Cytotoxic T cell (primary cell): ENCODE measurements around the genes RPS6KA5, PPP4R3A and CATSPERB.

GRCh38 chr14:90626584-90627004 lies 189.6 kb downstream of the TTC7B start:
- PRO-cap, 2 experiments: no peak in any of the 2 experiments

GRCh38 chr14:90628698-90629065 lies 187.5 kb downstream of the TTC7B start:
- PRO-cap, 2 experiments: no peak in any of the 2 experiments

DNA sequence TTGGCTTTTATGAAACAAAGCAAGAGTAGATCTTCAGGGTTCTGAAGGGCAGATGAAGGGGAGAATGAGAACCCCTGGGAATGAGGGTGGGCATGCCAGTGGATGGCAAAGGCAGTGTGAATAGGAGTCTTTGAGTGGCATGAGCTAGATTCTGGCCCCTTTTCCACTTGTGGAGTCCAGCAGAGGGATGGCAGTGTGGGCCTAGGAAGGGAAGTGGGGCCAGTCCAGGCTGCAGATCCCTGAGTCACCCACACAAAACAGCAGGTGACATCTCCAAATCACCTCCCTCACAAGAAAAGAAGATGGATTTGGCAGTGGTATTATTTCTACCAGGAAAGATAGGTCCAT lies 151.4 kb downstream of the TTC7B start:
- PRO-cap, 2 experiments: no peak in any of the 2 experiments

DNA sequence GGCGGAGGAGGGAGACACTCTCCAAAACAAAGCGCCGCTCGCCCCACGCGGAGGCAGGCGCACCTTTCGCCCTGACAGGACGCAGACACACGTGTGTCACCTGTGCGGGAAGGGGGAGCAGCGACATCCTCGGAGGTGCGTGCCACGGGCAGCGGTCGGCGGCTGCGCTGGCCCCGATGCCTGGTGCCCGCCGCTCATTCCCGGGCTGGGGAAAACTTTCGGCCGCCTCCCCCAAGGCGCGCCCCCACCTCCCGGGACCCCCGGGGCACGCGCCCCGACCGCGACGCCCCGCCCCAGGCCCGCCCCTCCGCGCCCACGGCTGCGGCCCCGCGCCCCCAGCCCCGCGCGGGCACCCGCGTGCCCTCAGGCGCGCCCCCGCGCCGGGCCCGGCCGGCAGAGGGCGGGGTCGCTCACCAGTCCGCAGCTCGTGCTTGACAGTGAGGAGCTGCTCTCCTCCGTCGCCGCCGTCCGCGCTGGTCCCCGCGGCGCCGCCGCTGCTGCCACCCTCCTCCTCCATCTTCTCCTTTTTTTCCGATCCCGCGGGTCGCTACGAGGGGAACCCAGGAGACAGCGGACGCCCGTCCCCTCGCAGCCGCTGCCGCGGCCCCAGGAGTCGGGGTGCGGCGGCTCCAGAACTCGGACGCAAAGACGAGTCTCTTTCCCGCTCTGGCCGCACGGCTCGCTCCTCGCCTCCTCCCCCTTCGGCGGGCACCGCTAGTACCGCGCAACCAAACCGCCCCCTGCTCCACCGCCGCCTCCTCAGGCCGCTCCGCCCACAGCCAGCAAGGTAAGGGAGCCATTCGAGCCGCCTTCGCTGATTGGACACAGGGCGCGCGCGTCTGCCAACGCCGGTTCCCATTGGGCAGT lies at the start of gene RPS6KA5:
TSS of gene RPS6KA5 (minus strand) at position 724 of the 867 bp plus-strand sequence.
- PRO-cap, 2 experiments: peak in 2 of 2 experiments; most common plus-strand start position 126 of the sequence (in 2); most common minus-strand start position 520 of the sequence (in 2)

DNA sequence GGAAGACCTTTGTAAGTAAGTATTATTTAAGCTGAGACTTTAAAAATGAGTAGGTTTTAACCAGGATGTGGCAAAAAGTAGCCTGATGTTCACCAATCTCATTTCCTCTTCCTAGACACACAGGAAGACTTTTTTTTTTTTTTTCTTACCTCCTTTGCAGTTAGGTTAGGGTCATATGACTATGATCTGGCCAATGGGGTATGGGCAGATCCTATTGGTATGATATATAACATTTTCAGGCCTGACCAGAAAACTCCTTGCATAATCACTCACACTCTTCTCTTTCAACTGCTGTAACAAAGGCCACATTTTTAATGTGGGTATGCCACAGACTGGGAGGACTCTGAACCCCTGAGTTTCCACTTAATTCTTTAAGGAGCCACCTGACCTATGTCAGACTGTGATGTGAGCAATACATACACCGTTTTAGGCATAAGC lies 2.7 kb upstream of the RPS6KA5 start:
- PRO-cap, 2 experiments: no peak in any of the 2 experiments

GRCh38 chr14:91107686-91108248 lies 6.1 kb upstream of the DGLUCY start:
- PRO-cap, 2 experiments: no peak in any of the 2 experiments

DNA sequence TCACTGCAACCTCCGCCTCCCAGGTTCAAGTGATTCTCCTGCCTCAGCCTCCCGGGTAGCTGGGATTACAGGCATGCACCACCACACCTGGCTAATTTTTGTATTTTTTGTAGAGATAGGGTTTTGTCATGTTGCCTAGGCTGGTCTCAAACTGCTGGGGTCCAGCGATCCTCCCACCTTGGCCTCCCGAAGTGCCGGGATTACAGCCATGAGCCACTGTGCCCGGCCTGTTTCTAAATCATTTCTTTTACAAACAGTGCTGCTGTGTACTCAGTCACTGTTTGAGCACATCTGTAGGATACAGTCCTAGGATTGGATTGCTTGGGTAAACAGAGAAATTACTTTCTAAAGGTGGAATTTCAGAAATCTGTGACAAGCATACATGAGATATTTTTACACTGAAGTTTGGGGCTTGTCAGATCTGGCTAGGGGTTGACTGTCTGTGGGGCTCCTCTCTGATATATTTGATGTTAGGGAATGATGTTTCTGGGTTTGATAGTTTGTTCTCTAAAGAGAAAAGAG lies 42.4 kb downstream of the DGLUCY start:
- PRO-cap, 2 experiments: no peak in any of the 2 experiments

DNA sequence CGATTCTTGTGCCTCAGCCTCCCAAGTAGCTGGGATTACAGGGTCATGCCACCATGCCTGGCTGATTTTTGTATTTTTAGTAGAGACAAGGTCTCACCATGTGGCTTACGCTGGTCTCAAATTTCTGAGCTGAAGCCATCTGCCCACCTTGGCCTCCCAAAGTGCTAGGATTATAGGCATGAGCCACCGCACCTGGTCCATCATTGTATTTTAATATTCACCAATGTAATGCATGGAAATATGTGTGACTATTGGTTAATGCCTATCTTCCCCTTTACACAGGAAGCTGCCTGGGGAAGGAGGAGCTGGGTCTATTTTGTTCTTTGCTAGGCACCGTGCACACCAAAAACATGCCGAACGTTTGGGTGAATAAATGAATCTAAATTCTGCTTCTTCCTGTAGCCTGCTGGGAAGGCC lies 5.2 kb upstream of the GPR68 start:
- PRO-cap, 2 experiments: peak in 2 of 2 experiments; most common plus-strand start position 345 of the sequence (in 2); most common minus-strand start position 217 of the sequence (in 1)

GRCh38 chr14:91308273-91308766 lies 63.8 kb upstream of the GPR68 start:
- PRO-cap, 2 experiments: no peak in any of the 2 experiments

- PRO-cap, 2 experiments: peak in 2 of 2 experiments; most common plus-strand start chr14:91316191 (in 1); most common minus-strand start chr14:91315836 (in 1)
These were observed 71.4 kb upstream of the GPR68 start for GRCh38 chr14:91315611-91316611.

GRCh38 chr14:91323575-91324616 lies 79.4 kb upstream of the GPR68 start:
- PRO-cap, 2 experiments: peak in 1 of 2 experiments; most common plus-strand start chr14:91323837 (in 1); most common minus-strand start chr14:91323858 (in 1)

DNA sequence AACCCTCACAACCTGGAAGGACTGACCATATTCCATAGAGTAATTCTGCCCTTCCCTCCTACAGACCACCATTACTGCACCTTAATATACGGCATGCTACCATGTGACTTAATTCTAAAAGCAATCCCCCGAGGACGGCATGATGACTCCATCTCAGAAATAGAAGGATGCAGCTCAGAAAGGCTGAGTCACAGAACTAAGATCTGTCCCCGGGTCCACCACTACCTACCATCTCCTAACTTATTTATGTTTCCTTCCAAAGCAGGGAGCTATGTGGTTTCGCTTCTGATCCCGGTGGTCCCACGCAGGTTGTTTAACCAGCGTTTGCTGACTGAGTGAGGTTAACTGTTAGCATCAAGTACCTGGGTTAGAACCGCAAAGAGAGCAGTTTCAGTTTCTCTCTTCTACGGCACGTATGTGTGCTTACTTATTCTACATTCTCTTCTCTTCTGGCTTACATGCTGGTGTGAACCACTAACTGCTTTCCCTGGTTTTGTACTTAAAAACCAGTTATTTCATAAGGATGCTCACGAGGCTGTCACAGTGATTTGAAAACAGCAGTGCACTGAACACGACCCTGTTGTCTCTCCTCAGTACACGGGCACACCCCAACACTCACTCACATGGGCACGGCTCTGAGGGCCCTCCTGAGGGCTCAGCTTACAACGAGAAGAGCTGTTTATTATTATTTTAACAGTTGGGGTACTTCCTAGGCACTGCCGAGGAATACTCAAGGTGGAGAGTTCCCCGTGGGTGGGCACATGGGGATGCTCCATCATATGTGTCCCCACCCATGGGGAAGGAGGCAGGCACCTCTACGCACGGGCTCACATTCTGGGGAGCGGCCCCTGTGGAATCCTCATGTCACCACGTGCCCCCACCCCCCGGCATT lies 66.6 kb downstream of the CCDC88C start:
- PRO-cap, 2 experiments: peak in 2 of 2 experiments; most common plus-strand start position 546 of the sequence (in 2); most common minus-strand start position 315 of the sequence (in 2)

DNA sequence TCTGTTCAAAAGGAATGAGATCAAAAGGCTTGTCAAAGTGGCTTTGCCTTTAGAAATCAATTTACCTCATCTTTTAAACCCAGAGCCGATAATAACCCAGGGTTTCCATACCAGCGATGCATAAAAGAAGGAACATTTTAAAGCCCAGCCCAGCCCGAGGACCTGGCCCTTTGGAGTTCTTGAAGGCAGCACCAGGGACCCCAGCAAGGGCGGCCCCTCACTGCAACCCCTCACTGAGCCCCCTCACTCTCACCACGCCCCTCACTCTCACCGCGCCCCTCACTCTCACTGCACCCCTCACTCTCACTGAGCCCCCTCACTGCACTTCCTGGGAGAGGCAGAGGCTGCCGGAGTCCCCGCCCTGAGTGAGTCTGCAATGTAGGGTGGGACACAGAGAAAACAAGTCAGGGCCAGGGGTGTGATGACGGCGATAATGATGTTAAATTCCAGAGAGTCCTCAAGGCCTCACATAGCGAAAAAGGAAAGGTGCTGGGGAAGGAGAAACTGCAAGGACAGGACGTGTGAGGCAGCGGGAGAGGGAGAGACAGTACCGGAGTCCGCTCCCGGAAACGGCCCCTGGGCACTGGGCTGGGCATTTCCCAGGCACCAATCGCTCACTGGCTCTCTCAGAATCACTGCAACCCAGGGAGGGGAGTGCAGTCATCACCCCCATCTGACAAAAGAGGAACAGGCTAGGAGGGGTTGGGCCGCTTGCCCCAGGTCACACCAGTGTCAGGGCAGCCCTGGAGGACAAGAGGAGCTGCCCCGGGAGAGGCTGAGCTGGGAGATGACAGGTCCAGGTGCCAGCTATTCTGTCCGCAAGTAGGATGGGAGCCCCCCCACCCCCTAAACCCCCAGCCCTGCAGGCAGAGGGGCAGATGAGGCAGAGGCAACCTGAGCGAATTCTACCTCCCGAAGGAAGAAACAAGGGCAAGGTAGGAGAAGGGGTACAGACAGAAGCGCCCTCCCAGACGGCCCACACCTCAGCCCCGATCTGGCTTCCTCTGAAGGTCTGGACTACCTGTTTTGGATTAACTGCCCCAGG lies 24.8 kb downstream of the CCDC88C start:
- PRO-cap, 2 experiments: no peak in any of the 2 experiments

DNA sequence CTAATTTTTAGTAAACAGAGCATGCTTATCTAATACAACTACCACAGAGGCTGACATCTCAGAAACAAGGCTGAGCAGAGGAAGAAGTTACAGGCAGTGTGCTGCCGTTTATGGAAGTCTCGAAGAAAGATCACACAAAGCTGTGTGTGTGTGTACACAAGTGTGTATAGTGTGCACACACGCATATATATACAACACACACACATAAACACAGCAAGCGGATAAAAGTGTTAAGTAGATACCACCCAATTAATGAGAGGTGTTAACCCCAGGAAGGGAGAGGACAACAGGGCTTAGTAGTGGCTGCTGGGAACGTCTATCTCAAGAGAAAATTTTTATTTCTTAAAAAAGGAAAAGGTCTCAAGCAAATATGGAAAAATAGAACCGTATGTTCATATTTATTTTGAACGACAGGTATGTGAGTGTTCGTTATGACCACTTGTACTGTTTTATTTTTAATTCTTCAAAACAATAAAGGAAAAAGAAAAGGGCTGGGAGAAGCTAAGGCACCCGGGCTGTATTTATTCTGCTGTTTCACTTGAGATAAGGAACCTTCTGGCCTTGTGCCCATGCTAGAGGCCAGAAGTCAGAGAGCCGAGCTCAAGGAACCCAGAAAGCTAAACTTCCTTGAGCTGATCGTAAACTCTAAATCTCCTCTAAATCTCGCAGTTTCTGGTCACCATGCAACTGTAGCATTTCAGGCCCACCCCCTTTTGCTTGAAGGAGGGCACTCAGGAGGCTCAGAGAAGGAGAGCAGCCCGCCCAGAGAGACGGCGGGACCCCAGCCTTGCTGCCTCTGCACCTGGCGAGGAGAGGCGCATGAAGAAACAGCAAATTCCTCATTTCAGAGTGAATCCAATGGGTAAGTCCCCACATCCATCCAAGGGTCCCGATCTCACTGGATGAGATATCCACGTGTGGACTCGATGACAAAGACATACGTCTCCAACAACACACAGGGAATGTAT lies 15.0 kb downstream of the CCDC88C start:
- PRO-cap, 2 experiments: peak in 2 of 2 experiments; most common plus-strand start position 743 of the sequence (in 1); most common minus-strand start position 522 of the sequence (in 1)

GRCh38 chr14:91413637-91414114 lies 3.9 kb downstream of the CCDC88C start:
- PRO-cap, 2 experiments: peak in 2 of 2 experiments; most common plus-strand start chr14:91413841 (in 2); most common minus-strand start chr14:91413728 (in 2)

- PRO-cap, 2 experiments: no peak in any of the 2 experiments
These were observed 44.4 kb upstream of the CCDC88C start for GRCh38 chr14:91461926-91462544.

- PRO-cap, 2 experiments: peak in 2 of 2 experiments; most common plus-strand start chr14:91510684 (in 2); most common minus-strand start chr14:91510287 (in 2)
These were observed at the start of gene PPP4R3A for GRCh38 chr14:91509785-91510733. Gene PPP4R3A (minus strand): TSS chr14:91510310.

GRCh38 chr14:91732003-91732468 lies at the start of gene CATSPERB:
Gene CATSPERB (minus strand): TSS chr14:91732086.
- PRO-cap, 2 experiments: no peak in any of the 2 experiments

GRCh38 chr14:91755448-91755957 lies 23.6 kb upstream of the CATSPERB start:
- PRO-cap, 2 experiments: no peak in any of the 2 experiments

GRCh38 chr14:91883946-91884404 lies 16.6 kb upstream of the TC2N start:
- PRO-cap, 2 experiments: no peak in any of the 2 experiments